SK-N-MC (cell line): ENCODE data around the gene GBP6.

DNA sequence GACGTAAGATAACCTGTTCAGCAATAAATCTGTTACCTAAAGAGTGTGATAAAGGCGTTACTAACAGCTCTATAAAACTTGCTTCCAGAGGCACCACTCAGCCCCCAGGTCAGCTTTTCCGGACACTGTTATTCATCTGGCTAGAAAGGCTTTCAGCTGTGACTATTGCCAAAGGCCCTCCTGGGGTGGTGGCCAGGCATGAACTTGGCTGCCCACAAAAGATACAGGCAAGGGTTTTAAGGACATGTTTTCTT, 639.4 kb downstream of the LMO4 start:
- RRBS, result no CpG with 5 or more reads among the region's 3 CpGs

- RRBS, result no CpG with 5 or more reads among the region's 2 CpGs
Observed at GRCh38 chr1:88311901-88312481, 372.1 kb upstream of the PKN2 start.

GRCh38 chr1:89113841-89114422, 12.0 kb downstream of the GBP2 start:
- RRBS, result no CpG with 5 or more reads among the region's 5 CpGs

DNA sequence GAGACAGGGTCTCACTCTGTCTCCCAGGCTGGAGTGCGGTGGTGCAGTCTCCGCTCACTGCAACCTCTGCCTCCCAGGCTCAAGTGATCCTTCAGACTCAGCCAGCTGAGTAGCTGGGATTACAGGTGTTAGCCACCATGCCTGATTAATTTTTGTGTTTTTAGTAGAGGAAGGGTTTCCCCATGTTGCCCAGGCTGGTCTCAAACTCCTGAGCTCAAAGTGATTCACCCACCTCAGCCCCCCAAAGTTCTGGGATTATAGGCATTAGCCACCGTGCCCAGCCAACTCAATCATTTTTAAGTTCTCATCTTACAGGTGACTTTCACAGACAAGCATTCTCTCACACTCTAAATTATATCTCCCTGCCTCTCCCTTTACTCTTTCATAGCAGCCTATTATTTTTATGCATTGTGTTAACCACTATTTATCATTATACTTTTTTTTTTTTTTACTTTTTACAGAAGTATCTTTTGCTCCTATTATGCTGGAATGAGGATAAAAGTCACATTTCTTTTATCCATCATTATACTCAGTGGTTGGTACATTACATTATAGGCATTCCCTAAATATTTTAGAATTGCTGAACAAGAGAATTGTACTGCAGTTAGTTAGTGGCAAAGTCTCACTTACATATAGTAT, 9.8 kb downstream of the GBP2 start:
- RRBS, result no CpG with 5 or more reads among the region's 3 CpGs

- RRBS, result no CpG with 5 or more reads among the region's 19 CpGs
Observed at GRCh38 chr1:89126965-89127729, 1.2 kb upstream of the GBP2 start.

DNA sequence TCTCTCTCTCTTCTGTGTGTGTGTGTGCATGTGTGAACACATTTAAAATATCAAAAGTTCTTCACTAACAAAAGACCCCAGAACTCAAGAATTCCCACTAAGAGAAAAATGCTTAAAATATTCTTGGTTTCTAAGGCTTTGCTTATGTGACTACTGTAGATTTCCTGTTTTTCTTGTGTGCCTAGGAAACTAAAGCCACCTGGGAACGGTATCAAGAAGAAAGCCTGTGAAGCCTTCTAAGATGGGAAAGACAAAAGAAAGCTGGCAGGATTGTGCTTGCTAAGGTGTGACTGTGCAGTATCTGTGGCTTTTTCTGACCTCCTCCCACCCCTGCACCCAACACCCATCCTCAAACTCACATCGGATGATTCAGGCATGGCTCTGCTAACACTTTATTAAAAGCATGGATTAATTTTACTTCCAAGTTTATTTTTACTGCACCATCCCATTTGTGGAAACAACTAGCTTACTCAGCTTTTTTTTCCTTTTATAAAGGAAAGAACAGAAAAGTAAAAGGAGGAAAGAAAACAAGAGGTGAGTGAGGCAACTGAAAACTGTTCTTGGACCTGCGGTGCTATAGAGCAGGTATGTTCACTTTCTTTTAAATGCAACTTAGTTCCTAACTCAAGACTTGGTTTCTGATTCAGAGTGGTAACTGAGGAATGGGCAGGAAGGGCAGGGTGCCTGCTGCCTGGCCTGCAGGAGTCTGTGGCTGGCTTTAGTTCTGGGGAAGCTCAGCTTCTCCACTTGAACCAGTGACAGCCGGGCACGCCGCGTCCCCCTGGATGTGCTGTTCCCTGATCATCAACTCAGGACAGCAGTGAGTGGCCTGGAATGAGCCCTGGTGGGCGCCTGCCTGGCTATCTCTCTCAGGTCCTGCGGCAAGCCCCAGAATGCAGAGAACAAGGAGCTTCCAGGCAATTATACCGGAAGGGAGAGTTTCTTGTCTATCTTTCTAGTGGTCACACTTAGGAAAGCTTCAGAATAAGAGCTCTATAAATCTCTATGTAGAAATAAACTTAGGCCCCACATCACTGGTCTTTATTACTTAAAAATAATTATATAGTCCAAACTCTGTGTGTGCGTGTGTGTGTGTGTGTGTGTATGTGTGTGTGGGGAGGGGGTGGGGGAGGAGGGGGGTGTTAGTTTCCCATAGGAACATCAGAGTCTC, at the start of gene GBP6:
GBP6 (plus strand) TSS at position 517 of the 1,171 bp plus-strand sequence.
- RRBS, result no CpG with 5 or more reads among the region's 11 CpGs

GRCh38 chr1:89545211-89546083, 20.8 kb downstream of the LRRC8B start:
- RRBS, result no CpG with 5 or more reads among the region's 6 CpGs

GRCh38 chr1:89708716-89709348, 75.9 kb downstream of the LRRC8C start:
- RRBS, result no CpG with 5 or more reads among the region's 6 CpGs

- RRBS, result 86% methylated on average over 1 of the region's 25 CpGs
Observed at GRCh38 chr1:89763298-89763960, 57.4 kb upstream of the LRRC8D start.

- RRBS, result no CpG with 5 or more reads among the region's 5 CpGs
Observed at GRCh38 chr1:89842927-89843282, 22.1 kb downstream of the LRRC8D start.

DNA sequence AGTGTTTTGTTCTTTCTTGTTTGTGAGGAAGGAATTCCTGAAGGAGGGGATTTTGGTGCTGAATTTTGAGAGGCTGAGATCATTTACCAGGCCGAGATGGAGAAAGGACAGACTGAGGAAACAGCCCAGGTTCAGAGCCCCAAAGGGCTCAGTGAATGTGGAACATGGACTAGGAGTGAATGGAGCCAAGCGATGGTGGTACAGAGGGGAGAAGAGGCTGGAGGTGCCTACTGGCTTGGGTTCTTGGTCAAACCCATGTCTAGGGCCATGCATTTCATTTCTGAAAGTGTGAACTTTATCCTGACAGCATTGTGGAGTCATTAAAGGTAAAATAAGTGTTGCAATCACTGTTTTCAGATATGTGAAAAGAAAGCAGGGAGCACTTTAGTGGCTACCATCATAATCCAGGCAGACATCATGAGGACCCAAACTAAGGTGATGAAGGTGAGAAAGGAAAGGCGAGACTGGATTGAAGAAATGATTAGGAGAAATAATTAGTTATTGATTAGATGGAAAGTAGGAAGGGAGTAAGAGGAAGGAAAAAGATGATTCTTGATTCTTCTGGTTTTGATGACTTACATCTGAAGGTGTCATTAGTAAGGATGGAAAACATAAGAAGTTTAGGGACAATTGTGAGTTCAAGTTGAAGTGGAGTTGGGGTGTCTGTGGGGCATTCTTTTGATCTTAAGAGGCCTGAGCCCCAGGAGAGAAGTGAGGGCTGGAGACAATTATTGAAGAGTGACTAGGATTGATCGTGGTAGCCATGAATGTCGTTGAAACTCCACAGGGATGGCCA, 32.0 kb downstream of the LRRC8D start:
- RRBS, result no CpG with 5 or more reads among the region's 5 CpGs

DNA sequence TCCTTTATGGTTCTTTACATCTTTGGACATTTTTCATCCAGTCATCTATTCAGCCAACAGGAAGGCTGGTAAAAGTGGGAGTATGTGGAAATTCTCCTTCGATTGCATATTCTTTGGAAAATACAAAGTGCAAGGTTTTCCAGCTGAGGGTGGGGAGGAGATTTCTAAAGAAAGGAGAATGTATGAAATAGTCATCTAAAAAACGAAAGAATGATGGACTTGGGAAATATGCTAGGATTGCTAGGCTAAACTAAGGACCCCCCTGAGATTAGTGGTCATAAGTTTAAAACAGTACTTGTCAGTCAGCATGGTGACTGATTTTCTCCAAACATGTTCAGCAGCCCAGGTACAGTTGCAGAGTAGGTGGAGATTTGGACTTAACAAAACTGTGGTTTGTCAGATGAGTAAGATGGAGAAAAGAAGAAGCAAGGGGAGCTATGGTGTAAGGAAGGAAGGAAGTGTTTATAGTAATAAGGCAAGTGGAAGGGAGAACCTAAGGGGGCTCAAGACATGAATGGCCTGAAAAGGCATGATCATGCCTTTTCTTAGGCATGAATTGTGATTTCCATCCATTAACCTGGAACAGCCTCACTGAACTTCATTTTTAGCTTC, 60.4 kb downstream of the LRRC8D start:
- RRBS, result no CpG with 5 or more reads among the region's 2 CpGs

- RRBS, result 79% methylated on average over 37 of the region's 83 CpGs
Observed at GRCh38 chr1:90835511-90836641, 118.8 kb upstream of the BARHL2 start.

GRCh38 chr1:90889046-90889273, 132.9 kb downstream of the ZNF644 start:
- RRBS, result no CpG with 5 or more reads among the region's 7 CpGs

DNA sequence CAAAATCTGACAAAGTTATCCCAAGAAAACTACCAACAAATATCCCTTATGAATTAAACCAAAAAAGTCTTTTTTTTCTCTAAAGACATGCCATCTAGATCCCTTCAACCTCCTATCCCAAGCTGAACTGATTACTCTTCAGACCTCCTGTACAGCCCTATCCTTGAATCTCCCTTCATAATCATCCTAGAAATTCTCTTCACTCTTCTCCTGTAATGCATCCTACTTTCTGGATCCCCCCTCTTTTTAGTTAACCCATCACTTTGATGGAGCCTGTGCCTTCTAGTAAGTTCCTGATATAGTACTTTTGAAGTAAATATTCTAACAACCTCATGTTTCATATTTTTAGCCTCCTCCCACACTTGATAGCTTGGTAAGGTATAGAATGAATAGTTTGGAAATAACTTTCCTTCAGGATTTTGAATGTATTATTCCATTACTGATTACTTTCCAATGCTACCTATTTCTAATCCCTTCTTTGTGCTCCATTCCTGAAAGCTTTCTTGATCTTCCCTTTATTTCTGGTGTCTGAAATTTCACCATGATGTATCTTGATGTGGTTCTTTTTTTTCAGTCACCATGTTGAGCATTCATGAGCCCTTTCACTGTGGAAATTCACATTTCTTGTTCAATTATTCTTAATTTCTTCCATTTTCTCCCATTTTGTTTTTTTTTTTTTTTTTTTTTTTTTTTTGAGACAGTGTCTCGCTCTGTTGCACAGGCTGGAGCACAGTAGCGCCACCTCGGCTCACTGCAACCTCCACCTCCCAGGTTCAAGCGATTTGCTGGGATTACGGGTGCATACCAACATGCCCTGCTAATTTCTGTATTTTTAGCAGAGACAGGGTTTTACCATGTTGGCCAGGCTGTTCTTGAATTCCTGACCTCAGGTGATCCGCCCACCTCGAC, 15.0 kb downstream of the ZNF644 start:
- RRBS, result no CpG with 5 or more reads among the region's 7 CpGs

DNA sequence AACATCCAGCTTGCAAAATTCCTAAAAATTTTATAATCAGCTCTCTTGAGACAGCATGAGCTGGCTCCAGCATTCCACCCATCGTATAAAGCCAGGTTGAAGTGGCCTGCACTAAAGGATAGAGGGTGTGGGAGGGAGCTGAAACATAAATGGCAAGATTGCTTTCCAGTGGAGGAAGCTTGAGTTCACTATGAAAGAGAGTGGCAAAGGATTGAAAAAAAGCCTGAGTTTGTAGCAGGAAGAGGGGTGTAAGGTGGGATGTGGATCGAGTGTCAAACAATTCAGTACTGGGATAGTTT, 48.5 kb upstream of the ZNF644 start:
- RRBS, result no CpG with 5 or more reads among the region's 2 CpGs

- RRBS, result no CpG with 5 or more reads among the region's 4 CpGs
Observed at GRCh38 chr1:91129405-91129937, 107.6 kb upstream of the ZNF644 start.

DNA sequence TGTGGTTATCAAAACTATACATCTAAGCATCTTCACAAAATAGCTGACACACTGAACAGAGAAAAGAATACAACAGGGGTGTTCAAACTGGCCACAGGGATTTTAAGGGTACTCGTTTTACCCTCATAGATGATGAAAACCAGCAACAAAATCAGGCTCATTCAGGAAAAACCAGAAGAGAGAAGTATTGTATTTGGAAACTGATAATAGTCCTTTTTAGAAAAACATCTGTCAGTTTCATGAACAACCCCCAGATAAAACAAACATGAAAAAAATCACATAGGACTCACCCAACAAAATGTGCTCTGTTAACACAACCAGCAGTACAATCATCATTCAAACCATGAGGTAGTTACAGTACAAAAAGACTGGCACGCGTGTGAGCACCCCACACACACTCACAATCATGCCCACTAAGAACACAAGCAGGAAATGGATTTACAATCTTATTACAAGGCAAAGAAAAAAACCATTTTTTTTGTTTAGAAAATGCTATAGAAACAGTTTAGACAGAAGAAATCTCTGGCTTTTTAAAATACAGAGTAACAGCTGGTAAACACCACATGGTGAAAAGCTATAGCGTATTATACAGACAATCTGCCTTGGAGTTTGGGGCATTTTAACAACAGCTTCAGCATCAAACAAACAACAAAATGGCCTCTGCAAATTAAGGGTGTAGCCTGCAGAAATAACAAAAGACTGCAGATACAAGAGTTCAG, 179.9 kb downstream of the CDC7 start:
- RRBS, result no CpG with 5 or more reads among the region's 4 CpGs

- RRBS, result no CpG with 5 or more reads among the region's 4 CpGs
Observed at GRCh38 chr1:91685824-91686508, 185.3 kb downstream of the CDC7 start.

DNA sequence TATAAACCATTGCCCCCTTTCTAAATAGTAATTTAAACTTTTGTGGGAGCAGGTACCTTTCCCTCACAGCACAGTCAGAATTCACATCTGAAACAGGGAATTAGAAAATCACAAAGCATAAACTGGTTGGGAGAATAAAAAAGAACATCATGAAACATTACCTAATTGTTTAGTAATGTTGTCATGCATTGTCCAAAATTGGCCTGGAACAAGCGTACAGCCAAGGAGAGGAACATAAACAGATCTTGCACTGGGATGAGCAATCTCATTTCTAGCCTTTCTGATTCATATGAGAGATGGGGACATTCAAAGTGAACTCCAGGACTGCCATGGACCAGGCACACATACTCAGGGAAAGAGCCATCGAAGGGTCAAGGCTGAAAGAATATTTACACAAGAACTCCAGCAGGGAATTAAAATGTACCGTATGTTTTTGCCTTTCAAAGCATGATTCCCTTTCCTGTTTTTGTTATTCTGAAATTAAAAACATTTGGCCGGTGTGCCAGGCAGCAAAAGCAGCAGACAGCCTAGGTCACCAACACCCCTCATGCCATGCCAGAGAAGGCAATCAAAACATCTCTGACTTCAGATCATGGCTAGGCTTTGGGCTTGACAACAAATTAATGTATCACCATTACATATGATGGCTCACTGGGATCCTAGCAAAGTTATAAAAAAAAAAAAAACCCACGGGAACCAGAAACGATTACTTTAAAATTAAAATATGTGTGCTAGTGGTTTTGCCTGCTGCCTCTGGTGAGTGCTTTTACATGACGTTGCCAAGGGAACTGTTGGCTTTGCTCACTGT, 159.9 kb downstream of the TGFBR3 start:
- RRBS, result no CpG with 5 or more reads among the region's 7 CpGs